ENCODE data around the gene ADGRG7.

GRCh38 chr3:98754453-98754816, 8.7 kb upstream of the ST3GAL6 start:
- PRO-cap = no peak
- RAMPAGE, long total RNA, 4 experiments = no peak in any of the 4 experiments

DNA sequence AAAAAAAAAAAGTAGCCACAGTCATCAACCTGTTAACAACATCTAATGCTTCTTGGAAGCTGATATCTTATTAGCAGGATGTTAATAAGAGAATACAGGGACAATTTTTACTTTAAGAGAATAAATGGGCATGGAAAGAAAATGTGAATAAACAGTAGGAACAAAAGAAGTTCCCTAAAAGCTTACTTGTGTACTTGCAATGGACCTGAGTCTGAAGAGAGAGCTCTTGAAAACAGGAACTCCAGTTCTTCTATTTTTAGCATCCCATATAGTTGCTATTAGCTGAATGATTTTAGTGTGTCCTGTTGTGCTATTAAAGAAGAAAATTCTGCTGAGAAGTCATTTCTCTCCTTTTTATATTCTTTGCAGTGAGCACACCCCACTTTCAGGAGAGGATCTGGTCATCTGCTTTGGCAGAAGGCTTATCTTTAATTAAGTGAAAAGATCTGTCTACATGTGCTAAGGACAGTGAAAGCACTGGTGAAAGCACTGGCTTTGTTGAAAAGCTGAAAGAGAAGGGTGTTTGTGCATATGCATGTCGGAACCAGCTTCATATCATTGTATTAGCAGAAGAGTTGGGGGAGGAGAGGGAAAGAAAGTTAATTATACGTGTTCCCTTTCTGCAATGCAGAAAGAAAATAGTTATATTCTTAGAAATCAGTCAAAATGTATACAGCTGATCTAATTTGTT, 1.4 kb upstream of the ST3GAL6 start:
- PRO-cap = no peak
- RAMPAGE, long total RNA, 4 experiments = no peak in any of the 4 experiments

GRCh38 chr3:98801038-98801524, 37.9 kb downstream of the ST3GAL6 start:
- PRO-cap = no peak
- RAMPAGE, long total RNA, 4 experiments = no peak in any of the 4 experiments

DNA sequence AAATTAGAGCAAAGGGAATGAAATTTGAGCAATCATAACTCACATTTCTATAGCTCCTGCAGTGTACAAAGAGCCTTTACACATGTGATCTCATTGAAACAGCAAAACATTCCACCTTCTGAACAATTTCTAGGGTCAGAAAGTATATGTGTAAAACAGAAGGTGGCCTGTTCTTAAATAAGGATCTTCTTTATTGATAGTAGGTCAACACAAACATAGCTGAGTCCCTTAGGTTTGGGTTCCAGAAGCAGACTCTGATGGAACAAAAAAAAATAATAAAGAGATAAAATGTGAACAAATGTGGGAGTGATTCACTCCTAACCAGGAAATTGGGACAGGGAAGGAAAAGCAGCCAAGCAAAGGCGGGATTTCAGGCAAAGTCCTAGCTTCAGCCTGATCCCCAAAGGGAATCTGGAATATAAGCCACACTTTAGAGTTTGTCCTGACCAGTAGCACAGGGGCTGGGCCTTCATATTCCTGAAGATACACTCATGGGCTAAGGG, 135.2 kb upstream of the COL8A1 start:
- PRO-cap = no peak
- RAMPAGE, long total RNA, 4 experiments = no peak in any of the 4 experiments

- PRO-cap = no peak
- RAMPAGE, long total RNA, 4 experiments = no peak in any of the 4 experiments
These were observed 1.5 kb upstream of the COL8A1 start for GRCh38 chr3:99636870-99637376.

GRCh38 chr3:99659937-99660485, 21.6 kb downstream of the COL8A1 start:
- PRO-cap = no peak
- RAMPAGE, long total RNA, 4 experiments = no peak in any of the 4 experiments

DNA sequence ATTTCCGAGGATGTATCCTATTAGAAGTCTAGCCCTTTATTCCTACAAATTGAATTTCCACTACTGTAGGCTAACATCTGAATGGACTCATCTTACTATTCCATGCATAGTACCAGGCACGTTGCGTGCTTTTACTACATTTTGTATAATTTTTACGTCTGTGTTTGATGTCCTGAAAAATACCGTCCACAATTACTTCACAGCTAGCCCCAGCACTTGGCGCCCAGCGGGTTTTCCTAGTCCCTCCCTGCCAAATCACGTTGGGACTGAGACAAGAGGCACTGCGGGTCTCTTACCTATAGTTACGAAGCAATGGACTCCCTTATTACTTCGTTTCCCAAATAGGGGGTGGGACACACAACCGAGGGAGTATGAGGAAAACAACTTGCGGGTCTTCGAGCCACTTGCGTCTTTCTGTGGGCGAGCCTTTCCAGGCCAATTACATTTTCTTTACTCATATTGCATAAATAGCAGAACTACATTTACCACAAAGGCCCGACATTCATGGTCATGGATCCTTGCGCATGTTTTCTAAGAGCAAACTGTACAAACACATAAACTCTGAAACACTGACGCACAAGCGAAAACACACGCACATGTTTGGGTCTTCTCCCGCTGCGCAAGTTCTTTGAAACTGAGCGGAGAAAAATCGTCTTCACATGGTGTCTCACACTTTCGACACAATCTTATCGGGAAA, 570 bp upstream of the CMSS1 start:
- PRO-cap = no peak
- RAMPAGE, long total RNA, 4 experiments = no peak in any of the 4 experiments

- PRO-cap = no peak
- RAMPAGE, long total RNA, 4 experiments = no peak in any of the 4 experiments
These were observed 28.3 kb downstream of the CMSS1 start for GRCh38 chr3:99846041-99846279.

DNA sequence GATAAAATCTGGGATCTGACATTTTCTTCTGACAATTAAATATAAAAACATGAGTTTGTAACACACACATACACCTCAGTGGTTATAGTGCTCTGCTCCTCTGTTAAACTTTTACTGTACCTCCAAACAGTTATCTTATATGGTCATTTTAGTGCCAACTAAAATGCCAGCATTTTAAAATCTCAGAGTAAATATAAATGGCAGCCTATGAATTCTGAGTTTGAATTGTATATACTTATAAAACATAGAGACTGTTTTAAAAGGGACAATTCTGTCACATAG, 57.0 kb downstream of the CMSS1 start:
- PRO-cap = no peak
- RAMPAGE, long total RNA, 4 experiments = no peak in any of the 4 experiments

GRCh38 chr3:99875544-99875939, 57.9 kb downstream of the CMSS1 start:
- PRO-cap = no peak
- RAMPAGE, long total RNA, 4 experiments = no peak in any of the 4 experiments

- PRO-cap = no peak
- RAMPAGE, long total RNA, 4 experiments = no peak in any of the 4 experiments
These were observed 103.3 kb downstream of the CMSS1 start for GRCh38 chr3:99921012-99921305.

DNA sequence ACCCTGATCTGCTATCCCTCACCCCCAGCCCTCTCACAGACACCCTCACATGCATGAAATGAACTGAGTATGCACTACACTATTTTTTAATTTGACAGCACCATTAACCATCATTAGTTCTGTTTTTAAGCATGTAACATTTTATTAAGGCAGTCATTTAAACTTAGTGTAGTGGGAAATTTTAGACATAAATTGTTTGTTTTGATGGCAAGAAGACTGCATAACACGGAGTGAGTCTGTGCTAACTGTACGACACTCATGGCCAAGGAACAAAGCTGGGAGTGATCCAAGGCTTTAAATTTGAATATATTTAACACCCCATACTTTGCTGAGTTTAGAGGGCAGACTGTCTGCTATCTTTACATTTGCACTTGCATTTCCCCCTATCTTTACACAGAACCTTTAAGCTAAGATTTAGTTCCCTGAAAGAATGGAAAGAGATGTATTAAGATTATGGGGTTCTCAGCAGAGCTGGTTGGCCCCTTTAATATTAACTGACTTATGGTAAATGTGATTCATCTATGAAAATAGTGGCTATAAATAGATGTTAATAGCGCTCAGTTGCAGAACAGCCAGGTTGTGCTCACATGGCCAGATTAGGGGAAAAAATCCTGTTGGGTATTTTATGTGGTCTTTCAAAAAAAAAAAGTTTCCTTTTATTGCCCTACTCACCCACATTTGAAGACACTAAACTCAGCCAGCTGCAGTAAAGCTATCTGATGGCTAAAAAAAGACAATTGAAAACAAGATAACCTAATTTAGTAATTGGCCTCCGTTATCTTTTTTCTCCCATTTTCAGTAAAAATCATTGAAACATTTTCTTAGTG, 120.7 kb downstream of the CMSS1 start:
- PRO-cap = no peak
- RAMPAGE, long total RNA, 4 experiments = no peak in any of the 4 experiments

DNA sequence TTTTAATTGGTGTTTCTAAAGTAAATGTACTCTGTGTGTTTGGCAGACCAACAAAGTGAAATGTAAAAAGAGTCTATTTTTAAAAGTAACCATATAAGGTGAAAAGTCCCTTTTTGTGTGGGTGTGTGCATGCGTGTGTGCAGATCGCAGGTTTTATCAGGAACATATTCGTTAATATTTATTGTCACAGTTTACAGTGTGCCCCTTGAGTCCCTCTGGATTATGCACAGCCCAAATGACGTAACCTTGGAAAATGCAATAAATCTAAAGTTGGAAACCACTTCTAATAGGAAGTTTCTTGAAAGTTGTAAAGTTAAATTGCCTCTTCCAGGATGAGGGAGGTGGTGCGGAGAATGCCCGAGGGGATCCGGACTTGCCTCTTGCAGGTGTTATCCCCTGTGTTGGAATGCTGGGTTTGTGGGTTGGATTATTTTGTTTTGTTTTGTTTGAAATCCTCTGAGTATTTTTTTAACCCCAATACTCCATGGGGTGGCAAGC, 143.2 kb downstream of the CMSS1 start:
- PRO-cap = no peak
- RAMPAGE, long total RNA, 4 experiments = no peak in any of the 4 experiments

DNA sequence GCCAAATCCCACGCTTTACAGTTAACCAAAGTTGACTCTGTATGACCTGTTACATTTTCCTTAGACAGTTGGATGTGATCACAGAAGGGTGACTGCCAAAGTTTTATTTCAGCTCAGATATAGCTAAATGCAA, 73.4 kb downstream of the FILIP1L start:
- PRO-cap = no peak
- RAMPAGE, long total RNA, 4 experiments = no peak in any of the 4 experiments

DNA sequence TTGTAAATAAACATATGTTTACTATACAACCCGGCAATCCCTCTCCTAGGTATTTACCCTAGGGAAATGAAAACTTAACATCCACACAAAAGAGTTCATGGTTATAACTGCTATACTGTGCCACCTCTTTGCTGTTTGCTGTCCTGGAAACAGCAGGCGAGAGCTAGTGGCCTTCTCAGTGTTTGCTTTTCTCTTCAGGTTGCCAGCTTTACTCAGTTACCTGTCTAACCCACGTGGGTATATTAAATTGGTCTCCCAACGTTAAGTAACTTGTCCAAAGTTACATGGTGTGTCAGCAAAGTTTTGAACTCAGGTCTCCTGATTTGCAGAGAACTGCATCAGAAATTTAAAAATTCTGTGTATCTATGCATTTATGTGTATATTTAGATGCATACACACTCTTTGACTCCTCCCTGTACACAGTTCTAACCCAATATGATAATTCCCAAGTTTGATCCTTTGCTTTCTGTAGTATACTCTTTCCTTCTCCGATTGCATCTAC, 4.4 kb upstream of the NIT2 start:
- PRO-cap = no peak
- RAMPAGE, long total RNA, 4 experiments = no peak in any of the 4 experiments

DNA sequence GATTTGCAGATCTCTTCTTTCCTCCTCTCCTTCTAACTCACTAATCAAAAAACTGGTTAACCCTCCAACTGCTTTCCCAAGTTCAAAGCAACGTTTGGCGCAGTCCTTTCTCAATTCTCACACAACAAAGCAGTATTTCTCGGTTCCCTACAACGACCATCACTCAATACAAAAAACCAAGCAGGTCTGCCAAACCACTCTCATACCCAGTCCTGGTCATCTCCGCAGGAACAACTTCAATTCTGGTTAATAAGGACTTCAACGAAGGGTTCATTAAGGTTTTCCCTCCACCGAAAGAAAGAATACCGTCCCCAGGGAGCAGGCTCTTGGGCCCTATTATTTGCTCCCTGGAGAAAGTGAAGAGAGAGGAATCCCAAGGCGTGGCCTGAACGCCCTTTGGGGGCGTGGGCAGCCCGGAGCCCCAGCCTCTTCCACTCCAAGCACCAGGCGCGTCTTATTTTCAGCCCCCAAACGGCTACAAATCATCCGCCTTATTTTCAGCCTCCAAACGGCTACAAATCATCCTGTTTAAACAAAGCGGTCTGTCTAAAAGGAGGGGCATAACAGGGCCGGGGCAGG, 556 bp upstream of the TMEM45A start:
- PRO-cap = no peak
- RAMPAGE, long total RNA, 4 experiments = no peak in any of the 4 experiments

DNA sequence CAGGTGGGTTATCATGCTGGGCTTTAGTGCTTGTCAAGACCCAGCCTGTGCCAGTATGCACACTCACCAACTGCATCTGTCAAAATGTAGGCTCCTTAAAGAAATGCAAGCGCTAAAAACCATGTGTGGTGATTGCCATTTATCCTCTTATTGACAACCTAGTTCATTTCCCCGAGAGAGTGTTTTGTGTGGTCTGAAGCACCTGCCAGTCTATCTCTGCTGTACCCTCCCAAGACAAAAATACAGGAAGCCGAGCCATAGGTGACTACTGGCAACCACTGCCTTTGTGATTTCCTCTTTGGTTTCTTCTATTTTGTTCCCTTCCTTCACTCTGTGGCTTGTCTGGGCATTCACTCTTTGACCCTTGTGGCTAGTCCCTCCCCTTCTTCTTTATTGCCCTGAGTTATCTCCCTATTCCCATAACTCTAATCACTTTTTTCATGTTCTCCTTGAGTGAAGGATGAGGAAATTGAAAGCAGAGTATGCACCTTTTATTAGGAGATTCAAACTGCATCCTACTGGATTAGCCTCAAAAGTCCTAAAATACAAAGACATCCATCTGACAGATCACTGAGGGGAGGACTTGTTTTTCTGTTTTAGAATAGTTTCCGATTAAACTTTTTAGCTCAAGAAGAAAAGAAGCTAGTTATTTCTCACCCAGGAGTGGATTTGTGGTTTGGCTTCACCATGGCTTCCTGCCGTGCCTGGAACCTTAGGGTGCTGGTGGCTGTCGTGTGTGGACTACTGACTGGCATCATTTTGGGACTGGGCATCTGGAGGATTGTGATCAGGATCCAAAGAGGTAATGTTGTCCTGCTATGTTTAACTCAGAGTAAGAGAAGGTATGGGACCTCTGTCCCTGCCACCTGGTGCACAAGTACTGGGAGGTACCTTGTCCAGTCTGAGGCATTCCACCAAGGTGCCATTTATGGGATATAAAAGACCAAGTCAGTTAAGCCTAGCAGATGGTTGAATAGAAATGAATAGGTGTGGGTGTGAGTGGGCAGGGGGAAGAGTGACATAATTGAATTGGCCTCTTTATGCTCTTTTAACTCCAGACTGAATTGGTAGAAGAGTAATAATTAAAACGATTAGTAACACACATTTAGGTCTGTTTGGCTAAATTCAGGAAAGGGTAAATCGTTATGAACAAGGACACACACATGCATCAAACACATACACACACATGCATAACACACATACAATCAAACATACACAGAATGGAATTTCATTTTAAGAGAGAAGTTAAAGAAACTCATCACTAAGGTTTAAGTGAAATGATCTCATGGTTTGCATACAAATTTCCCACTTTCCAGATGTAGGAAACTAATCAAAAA, at the start of gene ADGRG7:
TSS of gene ADGRG7 (plus strand) at position 432 of the 1,337 bp plus-strand sequence.
- PRO-cap = no peak
- RAMPAGE, long total RNA, 4 experiments = no peak in any of the 4 experiments

DNA sequence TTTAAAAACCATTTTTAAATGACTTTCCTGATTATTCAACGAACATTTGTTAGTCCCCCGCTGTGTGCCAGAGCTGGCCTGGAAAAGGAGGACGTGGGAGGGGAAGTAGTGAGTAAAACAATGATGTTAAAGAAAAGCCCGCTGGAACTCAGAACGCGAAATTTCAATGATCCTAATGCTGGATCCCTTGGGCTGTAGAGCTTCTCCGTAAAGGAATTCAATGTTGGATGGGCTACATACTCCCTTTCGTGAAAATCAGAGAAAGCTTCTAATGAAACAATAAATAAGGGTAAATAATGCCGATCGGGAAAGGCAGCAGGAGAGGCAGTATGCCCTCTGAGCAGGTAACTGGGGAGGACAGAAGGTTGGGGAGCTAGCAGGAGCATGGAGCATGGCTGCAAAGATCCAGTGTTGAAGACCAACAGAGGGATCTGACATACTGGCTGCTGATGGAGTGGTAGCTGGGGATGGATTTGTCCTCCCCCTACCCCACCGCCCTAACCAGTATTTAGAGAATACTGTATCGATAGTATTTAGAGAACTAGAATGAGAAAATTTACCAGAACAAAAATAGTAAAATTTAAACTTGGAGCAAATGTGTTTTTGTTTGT, 1.2 kb downstream of the ADGRG7 start:
- PRO-cap = no peak
- RAMPAGE, long total RNA, 4 experiments = no peak in any of the 4 experiments

DNA sequence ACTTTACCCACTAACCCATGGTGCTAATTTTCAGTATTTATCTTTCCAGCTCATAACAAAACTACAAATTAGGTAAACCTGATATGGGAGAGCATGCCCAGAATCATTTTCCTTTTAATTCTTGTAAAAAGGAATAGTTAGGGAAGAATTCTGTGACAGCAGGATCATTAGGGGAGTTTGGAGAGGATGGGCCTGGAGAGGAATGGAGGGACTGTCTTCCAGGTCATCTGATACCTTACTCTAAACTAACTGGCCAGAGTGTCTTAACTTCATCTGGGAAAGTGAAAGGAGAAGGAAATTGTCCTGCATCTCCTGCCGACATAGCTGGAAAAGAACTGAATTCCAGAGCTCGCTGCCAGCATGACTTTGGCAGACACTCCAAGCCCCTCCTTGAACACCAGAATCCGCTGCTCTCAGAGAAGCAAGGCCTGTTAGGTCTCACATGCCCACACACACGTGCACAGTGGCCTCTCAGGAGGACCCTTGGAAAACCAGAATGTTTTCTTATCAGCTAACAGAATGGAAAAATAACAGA, 10.6 kb downstream of the ABI3BP start:
- PRO-cap = no peak
- RAMPAGE, long total RNA, 4 experiments = no peak in any of the 4 experiments

DNA sequence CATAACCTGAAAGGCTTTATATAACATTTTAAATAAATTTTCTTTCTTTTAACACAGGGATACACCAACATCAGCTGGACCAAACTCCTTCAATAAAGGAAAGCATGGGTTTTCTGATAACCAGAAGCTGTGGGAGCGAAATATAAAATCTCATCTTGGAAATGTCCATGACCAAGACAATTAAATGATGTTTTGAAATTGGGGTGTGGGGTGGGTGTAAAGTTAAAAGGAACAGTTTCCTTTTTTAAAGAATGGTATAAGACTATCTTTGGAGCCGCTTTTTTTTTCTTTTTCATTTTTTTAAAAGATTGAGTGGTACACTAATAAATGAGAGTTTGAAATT, 18.6 kb downstream of the PCNP start:
- PRO-cap = no peak
- RAMPAGE, long total RNA, 4 experiments = no peak in any of the 4 experiments

Measured in omental fat pad (tissue), 4 donors.